Sternocleidomastoid (tissue), 1 donor: ENCODE data around the gene VPS37D.

DNA sequence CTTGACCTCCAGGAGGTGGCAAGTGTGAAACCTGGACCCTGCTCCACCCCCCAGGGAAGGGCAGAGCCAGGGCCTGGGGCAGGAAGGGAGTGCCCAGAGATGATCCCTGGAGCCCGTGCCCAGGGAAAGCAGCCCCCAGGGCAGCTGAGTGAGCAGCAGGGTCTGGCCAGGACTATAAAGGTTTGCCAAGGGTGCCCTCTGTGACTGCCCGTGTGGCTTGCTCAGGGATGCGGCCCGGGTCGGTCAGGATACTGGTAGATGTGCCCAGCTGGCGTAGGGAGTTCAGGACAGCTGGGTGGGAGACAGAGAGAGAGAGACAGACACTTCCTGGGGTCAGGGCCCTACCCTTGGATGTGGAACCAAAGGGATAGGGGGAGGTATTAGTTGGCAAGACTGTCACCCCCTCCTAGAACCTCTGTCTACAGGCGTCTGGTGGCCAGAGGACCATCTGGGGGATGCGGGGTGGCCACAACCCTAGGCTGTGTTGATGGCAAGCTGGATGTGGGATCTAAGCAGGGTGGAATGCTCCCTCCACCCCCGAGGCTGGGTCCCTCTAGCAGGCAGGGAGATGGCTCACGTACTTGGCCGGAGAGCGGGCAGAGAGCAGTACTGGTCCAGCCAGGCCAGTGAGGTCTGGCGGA is 15.4 kb upstream of the TBL2 start:
- PRO-cap, result no peak

- PRO-cap, result no peak
These were observed 17.7 kb upstream of the TBL2 start for GRCh38 chr7:73595902-73596719.

DNA sequence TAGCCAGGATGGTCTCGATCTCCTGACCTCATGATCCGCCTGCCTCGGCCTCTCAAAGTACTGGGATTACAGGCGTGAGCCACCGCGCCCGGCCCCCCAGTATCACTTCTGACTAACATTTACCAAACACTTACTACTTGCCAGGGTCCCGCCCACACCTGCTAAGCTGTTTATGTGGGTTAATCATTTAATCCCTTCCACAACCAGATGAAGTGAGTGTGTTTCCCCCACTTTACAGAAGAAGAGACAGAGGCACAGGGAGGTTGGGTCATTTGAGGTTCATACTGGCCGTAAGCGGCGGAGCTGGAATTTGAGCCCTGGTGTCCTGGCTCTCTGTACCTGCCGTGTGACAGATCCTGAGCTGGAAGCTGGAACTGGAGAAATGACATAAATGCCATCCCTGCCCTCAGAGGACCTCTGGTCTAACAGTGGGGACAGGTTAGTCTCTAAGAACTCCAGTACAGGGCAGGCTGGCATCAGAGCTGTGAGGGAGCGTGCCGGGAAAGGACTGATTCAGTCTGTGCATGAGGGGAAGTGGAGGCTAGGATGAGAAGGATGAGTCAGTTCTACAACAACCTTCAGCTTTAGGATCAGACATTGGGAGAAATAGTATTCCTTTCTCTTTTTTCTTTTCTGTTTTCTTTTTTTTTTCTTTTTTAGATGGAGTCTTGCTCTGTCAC is 15.0 kb upstream of the VPS37D start:
- PRO-cap, result no peak

DNA sequence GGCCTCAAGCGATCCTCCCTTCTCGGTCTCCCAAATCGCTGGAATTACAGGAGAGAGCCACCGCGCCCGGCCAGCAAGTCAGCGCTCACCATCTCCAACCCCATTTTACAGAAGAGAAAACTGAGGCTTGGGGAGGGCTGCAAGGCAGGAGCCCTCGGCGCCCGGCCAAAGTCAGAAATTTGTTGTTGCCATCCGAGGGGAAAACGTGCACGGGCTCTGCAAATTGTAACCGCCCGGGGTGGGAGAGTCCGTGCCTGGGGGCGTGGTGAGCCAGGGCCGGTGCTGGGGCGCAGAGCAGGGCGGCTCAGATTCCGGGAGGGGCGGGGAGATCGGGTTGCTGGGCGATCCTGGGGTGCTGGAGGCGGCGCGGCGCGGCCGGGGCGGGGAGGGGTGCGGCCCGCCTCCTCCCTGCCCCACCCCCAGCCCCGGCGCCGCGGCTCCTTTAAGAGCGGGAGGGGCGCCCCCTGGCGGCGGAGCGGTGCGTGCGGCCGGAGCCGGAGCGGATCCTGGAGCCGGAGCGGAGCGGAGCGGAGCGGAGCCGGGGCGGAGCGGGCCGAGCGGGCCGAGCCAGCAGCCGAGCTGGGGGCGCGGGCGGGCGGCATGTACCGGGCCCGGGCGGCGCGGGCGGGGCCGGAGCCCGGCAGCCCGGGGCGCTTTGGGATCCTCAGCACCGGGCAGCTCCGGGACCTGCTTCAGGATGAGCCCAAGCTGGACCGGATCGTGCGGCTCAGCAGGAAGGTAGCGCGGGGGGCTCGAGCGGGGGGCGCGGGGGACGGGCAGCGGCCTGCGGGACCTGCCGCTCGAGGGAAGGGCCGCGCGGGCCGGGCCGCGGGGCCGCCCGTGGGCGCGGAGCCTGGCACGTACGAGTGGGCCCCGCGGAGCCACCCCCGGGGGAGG is at the start of gene VPS37D:
Gene VPS37D (plus strand): TSS at position 473 of the 897 bp plus-strand sequence.
- PRO-cap, result unidirectional peak, plus-strand start at position 473 of the sequence; unidirectional peak, plus-strand start at position 573 of the sequence

DNA sequence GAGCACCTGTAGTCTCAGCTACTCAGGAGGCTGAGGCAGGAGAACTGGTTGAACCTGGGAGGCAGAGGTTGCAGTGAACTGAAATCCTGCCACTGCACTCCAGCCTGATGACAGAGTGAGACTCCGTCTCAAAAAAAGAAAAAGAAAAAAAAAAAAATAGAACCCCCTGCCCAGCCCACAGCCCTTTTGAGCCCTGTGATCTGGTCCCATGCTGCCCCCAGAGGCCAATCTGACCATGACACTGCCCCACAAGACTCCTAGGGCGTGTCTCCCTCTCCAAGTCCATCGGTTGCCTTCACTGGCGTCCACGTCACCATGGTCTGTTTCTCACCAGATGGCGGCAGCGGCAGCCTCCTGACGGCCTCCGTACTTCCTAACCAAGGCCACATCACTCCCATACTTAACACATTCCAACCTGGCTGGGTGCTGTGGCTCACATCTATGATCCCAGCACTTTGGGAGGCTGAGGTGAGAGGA is 18.0 kb downstream of the BUD23 start:
- PRO-cap, result no peak

- PRO-cap, result no peak
These were observed 8.3 kb upstream of the CLDN4 start for GRCh38 chr7:73822226-73823077.

- PRO-cap, result no peak
These were observed 29.2 kb downstream of the TMEM270 start for GRCh38 chr7:73890116-73890513.

- PRO-cap, result no peak
These were observed 35.9 kb upstream of the ELN start for GRCh38 chr7:73991971-73992554.

DNA sequence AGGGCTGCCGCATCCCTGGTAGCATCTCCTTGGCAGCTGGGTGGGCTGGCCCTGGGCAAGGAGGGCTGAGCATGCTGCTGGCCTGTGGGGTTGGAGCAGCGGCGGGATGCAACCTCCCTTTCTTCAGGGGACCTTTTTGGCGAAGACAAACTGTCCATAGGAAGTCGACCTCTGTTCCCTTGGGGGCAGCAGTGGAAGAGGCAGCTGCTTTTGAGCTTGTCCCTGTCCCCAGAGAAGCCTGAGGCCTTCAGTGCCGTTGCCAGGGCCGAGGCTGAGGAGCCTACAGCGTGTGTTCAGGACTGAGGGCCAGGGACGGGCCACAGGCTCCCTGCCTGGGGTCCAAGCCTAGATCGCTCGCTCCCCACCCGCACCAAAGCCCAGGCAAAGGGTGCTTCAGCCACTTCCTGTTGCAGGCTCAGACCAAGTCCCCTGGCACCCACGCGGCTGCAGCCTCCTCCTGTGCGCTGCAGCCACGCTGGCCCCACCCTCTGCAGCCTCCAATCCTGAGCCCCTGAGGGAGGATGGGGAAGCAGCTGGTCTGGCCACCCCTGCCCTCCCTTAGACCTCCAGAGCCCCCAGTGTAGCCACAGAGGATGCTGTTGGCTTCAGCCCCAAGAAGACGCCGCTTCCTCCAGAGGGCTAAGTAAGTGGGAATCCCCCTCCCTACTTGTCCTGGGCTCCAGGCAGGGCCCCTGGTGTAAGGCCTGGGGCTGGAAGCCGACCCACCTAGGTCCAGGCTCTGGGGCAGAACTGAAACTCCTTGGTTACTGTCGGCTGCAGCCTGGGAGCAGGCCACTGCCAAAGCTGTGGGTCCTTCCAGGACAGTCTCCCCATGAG is 9.3 kb downstream of the LIMK1 start:
- PRO-cap, result bidirectional peak, plus-strand start at position 589 of the sequence, minus-strand start at position 390 of the sequence

DNA sequence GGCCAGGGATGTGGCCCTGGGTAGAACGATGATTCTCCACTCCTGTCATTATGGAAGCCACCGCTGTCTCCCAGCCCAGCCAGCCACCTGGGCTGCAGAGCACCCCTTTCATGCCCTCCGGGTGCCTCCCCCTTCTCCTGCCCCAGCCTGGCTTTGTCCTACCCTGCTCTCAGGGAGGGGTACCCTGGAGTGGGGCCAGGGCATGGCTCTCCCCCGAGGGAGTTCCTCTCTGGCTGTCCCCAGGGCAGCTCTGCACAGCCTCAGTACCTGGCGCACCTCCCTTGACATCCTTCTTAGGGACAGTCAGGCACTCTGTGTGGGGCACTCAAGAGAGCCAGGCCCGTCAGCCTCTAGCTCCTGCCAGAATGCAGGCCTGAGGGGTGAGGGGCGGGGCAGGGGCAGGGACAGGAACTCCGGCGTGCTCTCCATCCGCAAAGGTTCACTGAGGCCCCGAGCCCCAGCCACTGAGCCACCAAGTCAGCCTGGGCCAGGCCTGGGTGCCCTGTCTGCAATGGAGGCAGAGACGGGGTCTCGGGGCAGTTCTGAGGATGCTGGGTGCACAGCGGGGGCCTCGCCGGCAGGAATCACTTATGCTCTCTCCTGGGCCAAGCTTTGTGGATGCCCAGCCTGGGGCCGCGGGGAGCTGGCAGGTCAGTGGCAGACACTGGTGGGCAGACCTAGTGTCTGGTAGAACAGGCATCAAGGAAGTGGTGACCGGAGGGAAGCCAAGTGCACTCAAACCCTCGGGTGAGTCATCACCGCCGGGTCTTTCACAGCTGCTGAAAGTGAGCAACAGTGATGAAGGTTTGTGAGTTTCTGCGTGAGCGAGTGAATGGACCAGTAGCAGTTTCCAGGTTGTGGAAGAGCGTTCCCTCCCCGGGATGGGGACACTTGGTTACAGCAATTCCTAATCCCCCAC is 10.2 kb downstream of the LIMK1 start:
- PRO-cap, result bidirectional peak, plus-strand start at position 811 of the sequence, minus-strand start at position 709 of the sequence

DNA sequence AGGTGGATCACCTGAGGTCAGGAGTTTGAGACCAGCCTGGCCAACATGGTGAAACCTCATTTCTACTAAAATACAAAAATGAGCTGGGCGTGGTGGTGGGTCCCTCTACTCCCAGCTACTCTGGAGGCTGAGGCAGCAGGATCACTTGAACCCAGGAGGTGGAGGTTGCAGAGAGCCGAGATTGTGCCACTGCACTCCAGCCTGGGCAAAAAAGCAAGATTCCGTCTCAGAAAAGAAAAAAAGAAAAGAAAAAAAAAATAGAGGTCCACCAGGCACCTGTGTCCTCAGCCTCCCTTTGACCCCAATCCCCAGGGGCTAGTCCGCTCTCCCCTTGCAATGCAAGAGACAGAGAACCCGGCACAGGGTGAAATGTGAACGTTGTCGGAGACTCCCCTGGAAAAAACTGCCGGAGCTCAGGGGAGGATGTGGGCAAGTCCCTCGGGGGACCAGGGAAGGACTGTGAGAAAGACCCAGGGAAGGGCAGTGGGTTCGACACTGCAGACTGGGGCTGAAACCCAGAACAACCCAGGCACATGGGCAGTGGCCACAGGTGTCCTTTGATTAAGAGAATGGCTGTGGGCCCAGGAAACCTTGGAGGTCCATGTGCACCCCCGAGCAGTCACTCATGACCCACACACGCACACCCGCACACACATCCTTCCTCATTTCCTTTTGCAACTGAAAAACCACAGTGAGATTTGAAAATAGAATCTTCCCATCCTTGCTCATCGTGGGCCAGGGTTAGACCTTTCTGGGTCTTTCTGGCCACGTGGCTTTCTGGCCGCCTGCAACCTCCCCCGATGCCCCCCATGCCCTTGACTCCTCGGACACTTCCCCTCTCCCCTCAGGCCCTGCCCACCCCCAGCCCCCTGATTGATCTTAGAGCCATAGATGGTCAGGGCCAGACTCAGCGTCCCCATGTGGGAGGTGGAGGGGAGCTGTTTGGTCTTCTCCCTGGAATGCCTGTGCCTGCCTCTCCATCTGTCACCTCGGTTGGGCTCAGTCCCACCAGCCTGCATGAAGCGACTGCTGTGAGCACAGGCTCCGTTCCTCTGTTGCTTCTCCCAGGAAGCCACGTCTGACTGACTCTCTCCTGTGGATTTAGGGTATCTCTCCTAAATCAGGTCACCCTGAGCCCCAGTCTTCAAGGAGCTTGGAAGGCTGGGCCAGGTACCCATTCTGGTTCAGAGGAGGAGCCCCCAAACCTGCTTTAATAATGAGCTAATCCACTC is 7.8 kb downstream of the LAT2 start:
- PRO-cap, result no peak

DNA sequence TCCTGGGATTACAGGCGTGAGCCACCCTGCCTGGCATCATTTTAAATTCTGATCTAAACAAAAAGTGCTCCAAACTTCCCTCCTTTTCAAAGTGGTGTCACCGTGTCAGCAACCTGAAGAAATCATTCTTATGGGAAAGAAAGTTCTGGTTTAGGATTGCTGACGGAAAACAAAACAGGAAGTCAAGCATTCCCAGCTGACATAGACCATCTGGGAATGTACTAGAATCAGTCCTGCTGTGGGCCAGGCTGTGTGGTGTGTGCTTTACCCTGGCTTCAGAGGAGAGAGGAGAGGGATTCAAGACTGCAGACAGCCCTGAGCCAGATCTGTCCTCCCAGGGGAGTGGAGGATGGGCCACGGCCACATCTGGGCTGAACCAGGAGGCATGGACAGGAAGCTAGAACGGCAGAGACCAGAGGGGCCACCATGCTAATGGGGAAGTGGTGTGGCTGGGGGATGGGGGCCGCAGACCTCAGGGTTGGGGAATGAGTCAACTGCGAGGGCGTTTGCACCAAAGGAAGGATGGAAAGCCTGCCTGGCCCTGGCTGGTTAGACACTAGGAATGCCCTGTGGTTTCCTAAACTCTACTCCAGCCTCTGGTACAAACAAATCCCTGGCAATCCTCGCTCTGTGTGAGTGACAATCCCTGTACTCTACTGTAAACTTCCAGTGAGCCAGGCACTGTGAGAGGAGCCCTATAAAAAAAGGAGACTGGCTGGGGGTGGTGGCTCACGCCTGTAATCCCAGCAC is 16.7 kb upstream of the CLIP2 start:
- PRO-cap, result bidirectional peak, plus-strand start at position 290 of the sequence, minus-strand start at position 328 of the sequence

DNA sequence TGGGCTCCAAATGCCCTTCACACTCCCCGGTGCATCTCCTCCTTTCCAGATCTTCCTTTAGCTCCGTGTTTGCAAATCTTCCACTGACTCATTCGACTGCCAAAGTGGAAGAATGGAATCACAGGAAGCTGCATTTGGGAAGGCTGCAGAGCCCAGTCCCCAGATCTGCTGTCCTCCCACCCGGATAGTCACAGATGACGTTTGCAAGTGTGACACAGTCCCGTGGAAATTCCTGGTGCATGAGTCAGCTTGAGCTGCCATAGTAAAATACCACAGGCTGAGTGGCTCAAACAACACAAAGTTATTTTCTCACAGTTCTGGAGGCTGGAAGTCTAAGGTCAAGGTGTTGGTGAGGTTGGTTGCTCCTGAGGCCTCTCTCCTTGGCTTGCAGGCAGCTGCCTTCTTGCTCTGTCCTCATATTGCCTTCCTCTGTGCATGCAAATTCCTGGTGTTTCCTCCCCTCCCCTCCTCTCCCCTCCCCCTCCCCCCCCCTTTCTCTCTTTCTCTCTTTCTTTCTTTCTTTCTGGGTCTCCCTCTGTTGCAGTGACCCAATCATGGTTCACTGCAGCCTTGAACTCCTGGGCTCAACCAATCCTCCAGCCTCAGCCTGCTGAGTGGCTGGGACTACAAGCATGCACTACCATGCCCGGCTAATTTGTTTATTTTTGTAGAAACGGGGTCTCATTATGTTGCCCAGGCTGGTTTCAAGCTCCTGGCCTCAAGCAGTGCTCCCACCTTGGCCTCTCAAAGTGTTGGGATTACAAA is 9.4 kb upstream of the CLIP2 start:
- PRO-cap, result no peak

- PRO-cap, result no peak
These were observed 74.8 kb downstream of the CLIP2 start for GRCh38 chr7:74363941-74364507.

GRCh38 chr7:74375909-74376934 is 77.5 kb upstream of the GTF2IRD1 start:
- PRO-cap, result no peak

DNA sequence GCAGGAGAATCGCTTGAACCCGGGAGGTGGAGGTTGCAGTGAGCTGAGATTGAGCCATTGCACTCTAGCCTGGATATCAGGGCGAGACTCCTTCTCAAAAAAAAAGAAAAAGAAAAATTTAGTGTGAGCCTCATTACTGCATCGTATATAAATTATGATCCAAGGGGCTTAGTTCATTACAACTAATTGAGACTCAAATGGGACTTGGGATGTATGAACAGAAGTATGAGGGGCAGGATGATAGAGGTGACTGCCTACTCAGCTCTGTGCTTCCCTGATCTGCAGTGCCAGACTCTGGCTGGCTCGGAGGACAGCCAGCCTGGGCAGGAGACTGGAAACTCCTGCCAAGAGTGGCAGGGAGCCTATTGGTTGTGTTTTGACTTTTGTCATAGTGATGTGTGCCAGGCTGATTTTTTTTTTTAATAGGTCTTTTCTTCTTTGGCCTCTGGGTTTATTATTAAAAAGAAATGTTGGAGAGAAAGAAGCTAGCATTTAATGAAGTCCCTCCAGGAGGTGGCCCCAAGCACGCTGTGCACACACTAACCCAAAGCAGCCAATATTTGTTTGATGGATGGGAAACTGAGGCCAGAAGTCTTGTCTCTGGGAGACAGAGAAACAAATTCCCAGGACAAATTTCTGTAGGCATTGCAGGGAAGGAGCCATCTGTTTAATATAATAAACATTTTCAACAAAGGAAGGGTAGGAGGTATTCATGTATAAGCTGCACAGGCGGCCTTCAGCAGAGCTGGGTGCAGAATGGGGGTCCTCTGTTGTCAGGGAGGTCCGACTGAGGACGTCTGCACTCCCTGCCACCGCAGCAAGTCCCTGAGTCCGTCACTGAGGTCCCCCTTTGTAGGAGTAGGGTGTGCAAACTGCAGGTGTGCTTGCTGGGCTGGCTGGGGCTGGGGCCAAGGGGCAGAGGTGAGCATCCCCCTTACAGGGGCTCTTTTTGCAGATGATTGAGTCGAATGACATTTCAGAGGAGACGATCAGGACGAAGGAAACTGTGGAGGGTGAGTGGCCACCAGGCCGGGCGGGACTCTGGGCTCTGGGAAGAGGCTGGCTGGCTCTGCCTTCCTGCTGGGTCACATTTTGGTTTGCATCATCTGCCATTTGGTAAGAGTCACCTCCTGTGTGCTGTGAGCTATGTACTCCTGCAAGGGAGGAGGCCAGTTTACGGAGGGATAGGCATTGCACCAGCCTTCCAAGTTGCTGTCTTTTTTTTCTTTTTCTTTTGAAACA is 73.4 kb upstream of the GTF2IRD1 start:
- PRO-cap, result no peak

GRCh38 chr7:74655990-74656286 is 1.6 kb upstream of the GTF2I start:
- PRO-cap, result no peak

DNA sequence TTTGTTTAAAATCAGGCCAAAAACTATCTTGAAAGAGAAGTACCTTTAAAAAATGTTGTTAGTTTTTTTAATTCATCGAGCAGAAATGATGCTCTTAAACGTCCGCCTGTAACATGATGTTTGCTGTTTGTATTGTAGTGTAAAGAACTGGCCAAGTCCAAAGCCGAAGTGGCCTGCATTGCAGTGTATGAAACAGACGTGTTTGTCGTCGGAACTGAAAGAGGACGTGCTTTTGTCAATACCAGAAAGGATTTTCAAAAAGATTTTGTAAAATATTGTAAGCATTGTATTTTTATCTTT is 33.3 kb downstream of the GTF2I start:
- PRO-cap, result no peak

- PRO-cap, result no peak
These were observed 52.1 kb upstream of the NCF1 start for GRCh38 chr7:74721546-74722332.

- PRO-cap, result no peak
These were observed 39.3 kb downstream of the CASTOR2 start for GRCh38 chr7:75003846-75004103.